ENCODE measurements around a stretch of chr1.

DNA sequence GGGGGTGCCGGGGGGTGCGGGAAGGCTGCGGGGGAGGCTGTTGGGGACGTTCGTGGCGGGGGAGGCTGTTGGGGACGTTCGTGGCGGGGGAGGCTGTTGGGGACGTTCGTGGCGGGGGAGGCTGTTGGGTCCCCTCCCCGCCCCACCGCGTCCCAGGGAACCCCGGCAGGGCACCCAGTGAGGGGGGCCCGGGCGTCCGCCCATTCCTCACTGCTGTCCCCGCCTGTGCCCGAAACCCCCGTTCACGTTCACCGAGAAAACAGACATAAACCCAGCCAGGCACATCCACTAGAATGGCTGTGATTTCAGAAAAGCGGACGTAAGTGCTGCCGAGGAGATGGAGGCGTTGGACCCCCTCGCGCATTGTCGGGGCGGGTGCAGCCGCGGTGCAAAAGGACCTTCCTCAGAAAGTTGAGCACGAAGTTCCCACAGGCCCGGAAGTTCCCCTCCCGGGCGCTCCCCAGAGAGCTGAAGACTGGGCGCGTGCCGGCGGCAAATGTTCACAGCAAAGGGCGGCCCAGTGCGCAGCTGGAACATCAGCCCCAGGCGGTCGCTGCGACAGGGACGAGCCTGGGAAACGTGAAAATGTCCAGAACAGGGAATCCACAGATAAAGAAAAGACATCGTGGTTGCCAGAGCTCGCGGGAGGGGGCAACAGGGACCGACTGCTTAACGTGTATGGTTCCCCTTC lies 18.6 kb upstream of the SAMD11 start:
- PRO-cap, result no peak

DNA sequence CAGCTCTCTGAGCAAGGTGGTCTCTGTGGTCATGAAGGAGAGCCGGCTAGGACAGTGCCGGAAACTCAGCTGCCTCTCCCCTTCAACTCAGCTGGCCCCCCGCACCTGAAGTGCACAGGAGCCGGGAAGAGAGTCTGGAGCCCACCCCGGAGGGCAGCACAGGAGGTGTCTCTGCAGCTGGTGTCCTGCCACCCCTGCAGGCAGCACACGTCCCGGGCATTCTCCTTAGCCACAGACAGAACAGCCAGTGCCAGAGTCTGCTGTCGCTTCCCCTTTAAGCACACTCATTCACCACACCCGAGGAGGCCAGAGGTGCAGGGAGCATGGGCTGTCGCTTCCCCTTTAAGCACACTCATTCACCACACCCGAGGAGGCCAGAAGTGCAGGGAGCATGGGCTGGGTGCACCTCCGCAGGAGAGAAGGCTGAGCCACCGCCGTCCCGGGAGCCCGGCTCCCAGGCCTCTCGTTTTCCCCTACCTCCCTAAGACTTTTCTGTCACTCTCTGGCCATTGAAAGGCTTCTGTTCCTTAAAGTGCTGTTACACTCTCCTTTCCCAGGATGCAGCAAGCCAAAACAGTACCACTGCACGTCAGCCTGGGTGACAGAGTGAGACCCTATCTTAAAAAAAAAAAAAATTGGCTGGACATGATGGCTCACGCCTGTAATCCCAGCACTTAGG lies 17.0 kb upstream of the SAMD11 start:
- PRO-cap, result no peak

DNA sequence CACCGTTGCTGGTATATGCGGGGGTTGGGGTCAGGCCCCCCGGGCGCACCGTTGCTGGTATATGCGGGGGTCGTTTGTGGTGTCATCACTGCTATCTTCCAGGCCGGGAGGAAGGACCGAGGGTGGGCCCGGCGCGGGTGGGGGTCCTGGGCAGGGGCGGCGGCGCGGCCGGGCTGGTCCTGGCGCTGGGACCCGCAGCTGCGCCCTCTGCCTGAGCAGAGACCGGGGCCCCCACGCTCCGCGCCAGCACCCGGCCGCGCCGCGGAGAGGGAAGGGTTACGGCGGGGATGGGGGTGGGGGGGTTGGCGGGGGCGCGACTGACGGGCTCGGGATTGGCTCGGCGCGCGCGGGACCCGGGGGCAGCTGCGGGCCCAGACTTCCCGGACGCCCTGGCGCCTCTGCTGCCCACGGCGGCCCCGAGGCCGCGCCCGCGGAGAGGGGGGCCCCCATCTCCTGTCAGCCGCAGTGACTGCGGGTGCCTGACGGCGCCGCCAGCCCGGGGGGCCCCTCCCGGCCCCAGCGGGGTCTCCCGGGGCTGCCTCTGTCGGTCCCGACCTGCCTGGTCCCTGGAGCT lies 13.8 kb upstream of the SAMD11 start:
- PRO-cap, result no peak

GRCh38 chr1:961249-961952 lies 1.0 kb downstream of the KLHL17 start:
- PRO-cap, result no peak

GRCh38 chr1:1038707-1039061 lies 18.8 kb downstream of the AGRN start:
- PRO-cap, result no peak

DNA sequence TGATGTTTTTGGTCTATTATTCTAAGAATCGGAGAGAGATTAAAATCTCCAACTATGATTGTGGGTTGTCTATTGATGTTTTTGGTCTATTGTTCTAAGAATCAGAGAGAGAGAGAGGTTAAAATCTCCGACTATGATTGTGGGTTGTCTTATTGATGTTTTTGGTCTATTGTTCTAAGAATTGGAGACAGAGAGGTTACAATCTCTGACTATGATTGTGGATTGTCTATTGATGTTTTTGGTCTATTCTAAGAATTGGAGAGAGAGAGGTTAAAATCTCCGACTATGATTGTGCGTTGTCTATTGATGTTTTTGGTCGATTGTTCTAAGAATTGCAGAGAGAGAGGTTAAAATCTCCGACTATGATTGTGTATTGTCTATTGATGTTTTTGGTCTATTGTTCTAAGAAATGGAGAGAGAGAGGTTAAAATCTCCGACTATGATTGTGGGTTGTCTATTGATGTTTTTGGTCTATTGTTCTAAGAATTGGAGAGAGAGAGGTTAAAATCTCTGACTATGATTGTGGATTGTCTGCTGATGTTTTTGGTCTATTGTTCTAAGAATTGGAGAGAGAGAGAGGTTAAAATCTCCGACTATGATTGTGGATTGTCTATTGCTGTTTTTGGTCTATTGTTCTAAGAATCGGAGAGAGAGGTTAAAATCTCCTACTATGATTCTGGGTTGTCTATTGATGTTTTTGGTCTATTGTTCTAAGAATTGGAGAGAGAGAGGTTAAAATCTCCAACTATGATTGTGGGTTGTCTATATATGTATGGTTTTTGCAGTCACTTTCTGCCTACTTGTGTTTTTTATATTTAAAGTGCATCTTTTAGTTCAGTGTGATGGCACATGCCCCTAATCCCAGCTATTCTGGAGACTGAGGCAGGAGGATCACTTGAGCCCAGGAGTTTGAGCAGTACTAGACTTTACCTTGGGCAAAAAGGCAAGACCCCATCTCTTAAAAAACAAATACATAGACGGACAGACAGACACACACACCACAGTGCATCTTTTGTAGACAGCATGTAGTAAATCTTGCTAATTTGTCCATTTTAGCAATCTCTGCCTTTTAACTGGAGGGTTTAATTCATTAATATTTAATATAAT lies 16.4 kb downstream of the C1orf159 start:
- PRO-cap, result no peak

GRCh38 chr1:1122883-1123542 lies 7.1 kb upstream of the C1orf159 start:
- PRO-cap, result no peak

DNA sequence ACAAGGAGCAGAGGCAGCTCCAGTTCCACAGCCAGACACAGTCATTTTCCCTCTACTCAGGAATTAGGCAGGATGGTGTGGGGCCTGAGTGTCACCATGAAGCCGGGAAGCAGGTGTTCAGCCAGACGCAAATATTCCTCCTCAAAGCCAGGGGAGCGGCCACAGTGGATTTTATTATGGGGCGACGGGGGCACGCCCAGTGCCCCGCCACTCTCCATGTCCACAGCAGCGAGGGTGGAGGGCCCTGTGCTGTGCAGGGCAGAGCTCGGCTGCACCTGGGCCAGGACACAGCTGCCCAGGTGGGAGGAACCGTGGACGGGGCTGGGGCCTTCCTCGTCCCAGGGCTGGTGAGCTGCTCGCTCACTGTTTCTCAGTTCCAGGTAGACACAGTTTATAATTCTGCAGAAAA lies 14.3 kb upstream of the TTLL10 start:
- PRO-cap, result no peak

DNA sequence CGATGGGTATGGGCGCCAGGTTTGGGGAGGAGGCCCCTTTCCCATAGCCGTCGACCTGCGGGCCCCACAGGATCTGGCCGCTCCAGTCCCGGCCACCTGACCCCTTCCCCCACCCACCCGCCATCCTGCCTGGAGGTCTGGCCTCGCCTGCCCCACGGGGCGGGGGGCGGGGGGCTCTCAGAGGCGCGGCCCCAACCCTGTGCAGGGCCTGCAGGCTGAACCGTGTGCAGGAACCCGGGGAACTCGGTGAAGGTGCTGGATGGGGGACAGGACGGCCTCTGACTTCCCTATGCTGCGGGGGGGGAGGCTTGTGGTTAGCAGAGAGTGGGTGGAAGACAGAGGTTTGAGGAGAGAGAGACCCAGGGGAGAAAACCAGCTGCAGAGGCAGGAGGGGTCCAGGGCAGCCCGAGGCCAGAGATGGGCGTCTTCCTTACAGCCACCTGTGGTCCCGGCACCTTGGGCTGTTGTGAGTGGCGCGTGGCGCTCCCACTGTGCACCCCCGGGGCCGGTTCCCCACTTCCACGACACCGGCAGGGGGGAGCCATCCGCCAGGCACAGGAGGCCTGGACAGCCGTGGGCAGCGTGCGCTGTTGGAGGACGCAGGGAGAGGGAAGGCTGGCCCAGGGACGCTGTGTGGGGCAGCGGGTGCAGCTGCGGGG lies 2.5 kb upstream of the TNFRSF18 start:
- PRO-cap, result no peak

GRCh38 chr1:1233403-1233738 lies 1.3 kb downstream of the B3GALT6 start:
- PRO-cap, result no peak

- PRO-cap, result no peak
These were observed 1.9 kb downstream of the B3GALT6 start for GRCh38 chr1:1233739-1234461.

DNA sequence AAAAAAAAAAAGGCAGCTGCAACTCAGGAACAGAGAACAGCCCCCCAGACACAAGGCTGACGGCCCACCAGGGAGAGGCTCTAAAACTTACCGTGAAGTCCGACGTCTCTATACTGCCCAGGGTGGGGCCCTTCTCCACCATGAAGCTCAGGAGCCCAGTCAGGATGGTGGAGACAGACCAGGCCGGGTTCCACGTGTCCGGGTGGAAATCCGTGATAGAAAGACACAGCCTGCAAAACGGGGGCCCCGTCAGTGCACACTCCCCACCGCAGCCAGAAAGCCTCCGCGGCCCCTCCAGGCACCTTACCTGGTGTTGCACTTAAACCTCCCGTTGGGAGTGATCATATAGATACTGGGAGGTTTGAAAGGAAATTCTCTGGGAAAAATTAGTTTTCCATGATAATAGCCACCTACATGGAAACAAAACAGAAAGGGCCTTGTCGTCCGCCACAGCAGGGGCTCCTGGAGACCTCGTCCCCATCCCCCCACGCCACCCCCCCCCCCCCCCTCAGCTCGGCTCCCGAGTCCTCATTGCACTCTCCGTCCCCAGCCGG lies 10.5 kb upstream of the C1QTNF12 start:
- PRO-cap, result no peak

DNA sequence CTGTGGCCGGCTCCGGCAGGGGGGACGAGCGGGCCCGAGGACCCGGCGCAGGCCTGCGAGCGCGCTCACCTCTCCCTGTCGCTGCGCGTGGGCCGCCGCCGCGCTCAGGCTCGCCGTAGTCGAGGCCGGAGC lies 191 bp downstream of the UBE2J2 start:
- PRO-cap, result no peak

DNA sequence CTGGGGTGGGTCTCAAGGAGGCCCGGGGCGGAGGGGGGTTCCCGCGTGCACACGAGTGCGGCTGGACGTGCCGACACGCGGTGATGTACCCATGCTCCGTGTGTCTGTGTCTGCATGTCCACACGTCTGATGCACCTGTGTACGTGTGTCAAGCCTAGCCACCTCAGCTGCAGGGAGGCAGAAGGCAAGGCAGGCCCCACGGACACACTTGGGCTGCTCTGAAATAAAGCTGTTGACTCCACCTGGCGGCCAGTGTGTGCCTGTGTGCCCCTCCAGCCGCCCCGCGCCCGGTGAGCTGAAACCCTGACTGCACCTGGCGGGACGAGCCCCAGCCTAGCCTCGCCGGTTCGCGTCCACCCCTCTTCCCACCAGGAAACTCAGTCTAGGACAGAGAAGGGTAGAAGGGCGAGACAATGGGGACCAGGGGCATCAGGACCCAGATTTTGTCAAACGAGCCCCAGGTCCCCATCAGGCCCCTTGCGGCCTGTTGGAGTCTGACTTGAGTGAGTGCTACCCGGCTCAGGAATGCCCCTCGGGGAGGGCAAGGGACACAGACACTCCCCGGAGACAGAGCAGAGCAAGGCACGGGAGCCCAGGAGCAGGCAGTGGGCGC lies 11.7 kb downstream of the SCNN1D start:
- PRO-cap, result no peak

- PRO-cap, result no peak
These were observed 2.9 kb upstream of the DVL1 start for GRCh38 chr1:1351882-1352657.

GRCh38 chr1:1354141-1354580 lies 4.2 kb downstream of the MXRA8 start:
- PRO-cap, result no peak

GRCh38 chr1:1442017-1442677 lies 6.7 kb downstream of the VWA1 start:
- PRO-cap, result no peak

GRCh38 chr1:1489813-1490398 lies 18.3 kb downstream of the ATAD3B start:
- PRO-cap, result no peak

DNA sequence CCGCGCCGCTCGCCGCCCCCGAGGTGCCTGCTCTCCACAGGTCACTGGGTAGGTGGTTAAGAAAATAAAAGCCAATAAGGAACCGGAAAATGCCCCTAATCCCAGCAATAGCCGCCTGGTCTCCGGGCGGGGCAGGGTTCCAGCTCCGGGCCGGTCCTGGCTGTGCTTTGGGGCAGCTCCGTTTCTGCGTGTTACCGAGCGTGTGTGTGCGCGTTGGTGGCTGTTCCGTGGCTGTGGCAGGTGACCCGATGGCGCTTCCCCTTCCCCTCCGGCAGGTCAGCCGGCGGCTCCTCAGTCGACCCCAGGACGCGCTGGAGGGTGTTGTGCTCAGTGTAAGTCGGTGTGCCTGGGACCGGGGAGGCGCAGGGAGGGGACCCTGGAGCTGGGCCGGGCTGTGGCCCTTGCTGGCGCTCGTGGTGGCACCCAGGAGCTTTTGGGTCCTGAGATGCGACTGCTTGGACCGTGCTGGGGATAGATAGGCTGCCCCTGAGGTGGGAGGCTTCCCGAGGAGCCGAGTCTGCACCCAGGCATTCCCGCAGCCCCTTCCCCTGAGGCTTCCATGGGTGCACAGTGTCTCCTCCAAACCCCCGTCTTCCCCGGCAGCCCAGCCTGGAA lies 11.4 kb downstream of the ATAD3A start:
- PRO-cap, result no peak

DNA sequence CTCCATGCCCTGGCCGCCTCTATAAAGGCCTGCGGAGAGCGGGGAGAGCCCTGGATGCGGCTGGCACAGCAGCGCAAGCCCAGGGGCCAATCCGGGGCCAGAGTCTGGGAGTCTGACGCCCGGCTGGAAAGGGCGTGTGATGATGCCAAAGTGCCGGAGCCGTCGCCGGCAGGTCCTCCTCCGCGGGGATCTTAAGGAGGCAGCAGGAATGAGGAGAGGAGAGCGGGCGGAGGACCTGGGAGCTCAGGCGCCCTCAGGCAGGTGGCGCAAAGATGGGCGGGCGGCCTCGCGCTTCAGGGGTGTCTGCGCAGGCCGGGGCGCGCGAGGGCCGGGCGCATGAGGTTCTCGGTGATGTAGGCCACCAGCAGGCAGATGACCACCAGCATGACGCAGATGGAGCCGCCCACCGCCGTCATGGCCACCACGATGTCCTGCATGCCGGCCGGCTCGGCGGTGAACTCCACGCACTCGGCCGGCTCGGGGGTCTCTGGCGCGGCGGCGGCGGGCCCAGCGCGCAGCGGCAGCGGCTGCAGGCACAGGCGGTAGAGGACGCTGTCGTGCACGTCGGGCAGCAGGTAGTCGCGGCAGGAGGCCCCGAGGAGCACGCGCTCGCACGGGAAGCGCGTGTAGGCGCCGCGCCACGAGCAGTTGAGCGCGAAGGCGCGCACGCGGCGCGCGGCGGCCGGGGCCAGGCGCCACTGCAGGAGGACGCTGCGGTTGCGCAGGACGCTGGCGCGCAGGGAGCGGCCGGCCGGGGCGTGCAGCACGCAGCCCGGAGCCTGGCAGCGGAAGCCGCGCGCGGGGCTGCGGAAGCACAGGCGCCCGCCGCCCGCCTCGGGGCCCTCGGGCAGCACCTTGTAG lies 663 bp downstream of the FNDC10 start:
- PRO-cap, result no peak

Measured in parotid gland (tissue), 1 donor.